Glomerular endothelial cell (primary cell): ENCODE measurements around a stretch of chr2.

GRCh38 chr2:45741382-45741998 is 90.0 kb downstream of the PRKCE start:
- RAMPAGE, long total RNA, result no peak

DNA sequence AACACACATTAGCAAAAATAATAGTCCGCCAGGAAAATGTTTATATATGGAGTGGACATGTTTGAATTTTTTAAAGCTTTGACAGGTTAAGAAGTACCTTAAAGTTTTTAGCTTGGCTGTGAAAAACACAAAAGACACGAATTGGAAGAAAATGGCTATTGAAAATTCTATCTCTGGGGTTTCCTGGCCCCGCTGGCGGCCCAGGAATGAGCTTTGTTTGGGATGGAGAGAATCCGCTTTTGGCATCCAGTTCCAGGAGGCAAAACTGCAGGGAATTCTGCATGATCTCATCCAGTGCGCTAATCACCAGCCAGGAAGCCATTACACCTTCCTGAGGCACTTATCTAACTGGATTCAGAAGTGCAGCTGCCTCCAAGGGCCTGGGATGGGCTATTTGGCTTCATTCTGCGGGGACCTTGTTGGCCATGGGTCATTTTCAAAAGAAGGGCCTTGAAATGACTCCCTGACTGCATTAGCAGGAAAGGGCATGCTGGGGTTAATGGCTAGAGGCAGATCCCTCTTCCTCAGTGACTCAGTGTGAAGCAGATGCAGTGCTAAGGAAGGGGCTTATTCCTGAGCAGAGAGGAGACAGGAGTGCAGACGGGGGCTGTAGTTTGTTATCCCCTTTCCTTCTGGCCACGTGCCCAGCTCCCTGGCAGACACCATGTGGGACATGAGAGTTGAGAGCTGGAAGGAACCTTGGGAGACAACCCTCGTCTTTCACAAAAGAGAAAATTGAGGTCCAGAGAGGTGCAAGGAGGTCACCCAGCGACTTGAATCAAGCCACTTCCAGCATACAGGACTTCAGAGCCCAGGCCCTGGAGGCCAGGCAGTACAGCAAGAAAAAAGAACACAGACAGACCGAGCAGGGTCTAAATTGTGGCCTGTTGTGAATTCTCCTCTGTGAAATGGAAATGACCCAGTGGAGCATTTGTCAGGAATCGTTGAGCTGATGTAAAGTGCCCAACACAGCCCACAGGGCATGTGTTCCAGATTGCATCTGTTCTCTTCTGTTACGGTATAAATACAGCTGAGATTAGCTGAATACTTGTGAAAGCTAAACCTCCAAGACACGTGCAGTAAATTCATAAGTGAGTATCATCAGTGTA is 161.7 kb downstream of the PRKCE start:
- RAMPAGE, long total RNA, result no peak

DNA sequence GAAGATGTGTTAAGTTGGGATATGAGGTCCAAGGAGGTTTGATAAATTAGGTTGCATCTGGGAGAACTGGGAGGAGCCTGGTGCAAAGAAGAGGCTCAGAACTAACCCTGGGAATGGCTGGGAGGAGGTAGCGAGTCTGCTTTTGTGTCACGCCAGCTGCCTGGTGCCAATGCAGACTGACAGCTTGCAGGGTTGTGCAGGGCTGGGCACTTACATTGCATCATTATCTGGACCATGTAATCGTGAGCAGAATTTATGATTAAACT is 187.9 kb downstream of the PRKCE start:
- RAMPAGE, long total RNA, result no peak

- RAMPAGE, long total RNA, result no peak
These were observed 277.5 kb downstream of the PRKCE start for GRCh38 chr2:45928879-45929555.

DNA sequence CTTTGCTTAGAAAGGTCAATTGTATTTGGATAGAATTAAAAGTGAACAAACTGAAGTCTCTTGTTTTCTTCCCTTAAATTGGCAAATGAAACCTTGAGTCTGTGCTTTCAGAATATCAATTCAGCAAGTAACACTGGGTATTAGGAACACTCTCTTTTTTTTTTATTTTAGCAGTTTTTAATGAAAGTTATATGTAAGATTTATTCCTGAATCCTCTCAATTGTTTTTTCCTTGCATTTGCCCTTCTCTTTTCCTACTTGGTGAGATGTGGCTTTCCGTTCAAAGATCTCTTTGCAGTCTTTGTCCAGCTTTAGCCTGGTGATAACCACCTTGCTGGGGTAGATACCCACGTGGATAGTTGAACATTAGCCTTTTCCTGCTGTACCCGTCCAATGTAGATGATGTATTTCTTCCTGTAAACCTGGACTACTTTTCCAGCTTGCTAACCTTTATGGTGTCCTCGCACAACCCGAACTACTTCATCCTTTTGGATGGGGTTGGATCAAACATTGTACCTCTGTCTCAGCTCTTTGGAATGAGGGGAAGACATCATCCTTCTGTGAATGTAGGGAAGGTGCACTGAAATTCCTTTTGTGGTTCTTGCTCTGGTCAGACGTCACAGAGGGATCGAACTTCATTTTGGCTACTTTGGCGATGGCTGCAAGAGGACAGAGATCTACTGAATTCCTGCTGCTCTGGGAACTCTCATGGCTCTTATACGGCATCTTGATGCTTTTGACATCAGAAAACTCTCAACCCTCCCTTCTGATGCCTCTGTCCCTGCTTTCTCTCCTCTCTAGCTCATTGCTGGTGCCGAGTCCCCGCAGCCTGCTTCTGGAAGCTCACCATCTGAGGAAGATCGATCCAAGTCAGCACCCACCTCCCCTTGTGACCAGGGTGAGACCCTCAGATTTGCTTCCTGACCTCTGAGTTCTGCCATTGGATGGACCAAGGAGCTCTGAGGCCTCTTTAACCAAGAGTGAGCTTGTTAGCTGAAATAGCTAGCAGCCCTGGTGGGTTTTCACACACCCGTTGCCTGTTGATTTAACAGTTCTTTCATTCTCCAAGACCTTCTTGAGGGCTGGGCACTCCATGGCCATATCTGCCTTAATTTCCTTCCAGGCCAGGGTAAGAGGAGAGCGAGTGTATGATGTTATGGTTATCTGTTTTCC is 293.1 kb upstream of the EPAS1 start:
- RAMPAGE, long total RNA, result no peak

GRCh38 chr2:46074386-46075079 is 222.7 kb upstream of the EPAS1 start:
- RAMPAGE, long total RNA, result no peak

GRCh38 chr2:46306134-46306792 is 9.1 kb downstream of the EPAS1 start:
- RAMPAGE, long total RNA, result no peak

GRCh38 chr2:46351319-46352517 is 54.5 kb downstream of the EPAS1 start:
- RAMPAGE, long total RNA, result no peak

- RAMPAGE, long total RNA, result no peak
These were observed 59.3 kb downstream of the EPAS1 start for GRCh38 chr2:46356492-46356951.

DNA sequence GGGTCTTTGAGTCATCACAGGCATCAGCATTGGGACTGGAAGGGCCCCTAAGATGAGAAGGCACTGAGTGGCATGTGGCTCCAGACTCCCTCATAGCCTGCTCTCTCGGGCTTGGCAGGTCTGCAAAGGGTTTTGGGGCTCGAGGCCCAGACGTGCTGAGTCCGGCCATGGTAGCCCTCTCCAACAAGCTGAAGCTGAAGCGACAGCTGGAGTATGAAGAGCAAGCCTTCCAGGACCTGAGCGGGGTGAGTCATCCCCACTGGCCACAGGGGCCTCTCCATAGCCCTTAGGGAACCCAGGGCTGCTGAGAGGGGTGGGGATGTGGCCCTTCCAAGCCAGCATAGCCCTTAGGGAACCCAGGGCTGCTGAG is 84.3 kb downstream of the EPAS1 start:
- RAMPAGE, long total RNA, result no peak

GRCh38 chr2:46452541-46452749 is 89.8 kb upstream of the RHOQ start:
- RAMPAGE, long total RNA, result no peak

- RAMPAGE, long total RNA, result no peak
These were observed 54.8 kb upstream of the RHOQ start for GRCh38 chr2:46487499-46487870.

- RAMPAGE, long total RNA, result no peak
These were observed 54.3 kb upstream of the RHOQ start for GRCh38 chr2:46487871-46488519.

GRCh38 chr2:46547680-46548802 is 5.7 kb upstream of the ATP6V1E2 start:
- RAMPAGE, long total RNA, result no peak

GRCh38 chr2:46559684-46560320 is 17.4 kb upstream of the ATP6V1E2 start:
- RAMPAGE, long total RNA, result no peak

- RAMPAGE, long total RNA, result no peak
These were observed 33.5 kb downstream of the PIGF start for GRCh38 chr2:46583402-46583770.

DNA sequence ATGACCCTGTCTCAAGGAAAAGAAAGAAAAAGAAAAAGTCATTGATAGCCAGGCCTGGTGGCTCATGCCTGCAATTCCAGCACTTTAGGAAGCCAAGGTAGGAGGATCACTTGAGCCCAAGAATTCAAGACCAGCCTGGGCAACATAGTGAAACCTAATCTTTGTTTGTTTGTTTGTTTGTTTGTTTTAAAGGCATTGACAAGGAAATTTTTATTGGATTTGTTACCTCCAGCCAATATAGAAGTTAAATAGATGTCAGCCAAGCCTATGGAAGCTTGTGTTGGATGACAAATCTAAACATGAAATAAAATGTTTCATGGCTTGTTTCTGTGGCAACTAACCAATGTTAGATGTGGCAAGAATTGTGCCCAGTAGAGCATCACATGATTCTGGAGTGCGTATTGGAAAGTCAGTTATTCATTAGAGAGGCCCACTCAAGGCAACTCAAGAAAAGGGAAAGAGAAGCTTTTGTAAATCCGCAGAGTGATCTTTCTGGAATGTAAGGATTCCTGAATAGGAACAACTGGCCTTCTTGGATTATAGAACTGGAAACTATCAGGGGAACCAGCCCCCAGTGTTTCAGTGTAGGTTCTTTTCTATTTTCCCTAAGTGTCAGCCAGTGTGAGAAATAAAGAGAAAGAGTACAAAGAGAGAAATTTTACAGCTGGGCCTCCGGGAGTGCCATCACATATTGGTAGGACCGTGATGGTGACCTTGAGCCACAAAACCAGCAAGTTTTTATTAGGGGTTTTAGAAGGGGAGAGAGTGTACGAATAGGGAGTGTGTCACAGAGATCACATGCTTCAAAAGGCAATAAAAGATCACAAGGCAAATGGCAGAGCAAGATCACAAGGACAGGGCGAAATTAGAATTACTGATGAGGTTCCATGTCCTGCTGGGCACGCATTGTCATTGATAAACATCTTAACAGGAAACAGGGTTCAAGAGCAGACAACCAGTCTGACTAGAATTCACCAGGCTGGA is 25.3 kb downstream of the CRIPT start:
- RAMPAGE, long total RNA, result no peak

GRCh38 chr2:46717058-46717634 is 18.1 kb downstream of the SOCS5 start:
- RAMPAGE, long total RNA, result no peak

GRCh38 chr2:46737881-46738373 is 38.8 kb downstream of the SOCS5 start:
- RAMPAGE, long total RNA, result no peak

- RAMPAGE, long total RNA, result no peak
These were observed 67.0 kb downstream of the SOCS5 start for GRCh38 chr2:46765770-46766761.